A172 (cell line): ENCODE measurements around the genes MPPED1 and SULT4A1.

DNA sequence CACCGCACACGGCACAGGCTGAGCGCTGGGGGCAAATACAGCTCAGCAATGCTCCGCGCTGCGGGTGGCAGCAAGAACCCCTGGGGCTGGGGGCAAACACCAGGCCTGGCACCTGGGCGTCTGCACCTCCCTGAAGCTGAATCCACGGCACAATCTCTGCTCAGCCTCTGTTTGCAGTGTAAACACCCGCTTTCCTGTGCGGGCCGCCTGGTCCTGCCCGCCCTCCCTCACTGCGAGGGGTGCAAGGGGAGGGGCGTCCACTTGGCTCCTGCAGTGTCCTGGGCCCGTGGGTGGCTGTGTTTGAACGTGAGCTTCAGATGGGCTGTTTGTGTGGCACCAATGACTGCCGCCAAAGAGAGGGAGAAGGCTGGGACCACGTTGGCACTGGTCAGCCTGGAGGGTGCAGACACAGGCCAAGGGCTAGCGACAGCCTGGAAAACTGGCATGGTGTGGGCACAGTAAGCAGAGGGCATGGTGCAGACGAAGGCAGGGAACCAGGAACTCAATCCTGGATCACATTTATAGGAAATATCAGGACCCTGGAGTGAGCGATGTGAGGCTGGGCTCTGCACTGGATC lies 14.7 kb upstream of the MPPED1 start:
- RAMPAGE, long total RNA: no peak

DNA sequence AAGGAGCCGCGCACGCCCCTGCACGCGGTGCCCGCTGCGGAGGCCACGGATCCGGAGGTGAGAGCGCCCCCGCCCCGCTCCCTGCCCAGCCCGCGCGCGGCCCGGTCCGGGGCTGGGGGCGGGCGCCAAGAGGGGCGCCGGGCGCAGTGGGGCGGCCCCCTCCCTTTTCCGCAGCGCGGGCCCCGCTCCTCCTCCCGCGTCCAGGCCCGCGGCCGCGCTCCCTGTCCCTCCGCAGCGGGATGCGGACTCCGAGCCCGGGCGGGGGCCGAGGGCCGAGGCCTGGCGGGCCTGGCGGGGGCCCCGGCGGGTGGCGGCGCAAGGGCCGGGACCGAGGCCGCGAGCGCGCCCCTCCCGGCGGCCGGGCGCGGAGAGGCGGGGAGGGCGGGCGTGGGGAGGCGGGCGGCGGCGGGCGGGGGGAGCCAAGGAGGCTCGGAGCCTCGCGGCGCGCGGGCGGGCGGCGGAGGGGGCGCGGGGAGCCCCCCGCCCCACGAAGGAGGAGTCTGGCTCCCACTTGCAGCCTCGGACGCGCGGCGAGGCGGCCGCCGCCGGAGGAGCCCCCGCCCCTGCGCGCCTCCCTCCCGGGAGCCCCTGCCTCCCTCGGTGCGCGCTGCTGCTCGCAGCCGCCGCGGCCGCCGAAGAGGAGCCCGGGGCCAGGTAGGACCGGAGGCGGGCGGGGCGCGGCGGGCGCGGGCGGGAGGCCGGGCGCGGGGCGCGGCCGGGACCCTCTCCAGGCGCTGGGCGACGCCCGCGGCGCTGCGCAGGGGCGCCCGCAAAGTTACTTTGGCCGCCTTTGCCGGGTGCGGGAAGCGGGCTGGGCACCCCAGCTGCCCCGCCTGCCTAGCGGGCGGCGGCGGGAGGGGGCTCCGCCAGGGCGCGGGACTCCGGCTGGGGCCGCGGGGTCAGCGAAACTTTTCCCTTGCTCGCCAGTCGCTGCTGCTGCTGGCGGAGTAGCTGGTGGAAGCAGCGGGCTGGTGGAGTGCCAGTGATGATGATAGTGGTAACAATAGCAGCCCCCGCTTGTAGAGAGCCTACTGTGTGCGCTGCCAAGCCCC lies at the start of gene MPPED1:
TSS of gene MPPED1 (plus strand) at position 510 of the 1,052 bp plus-strand sequence.
- RAMPAGE, long total RNA: no peak

DNA sequence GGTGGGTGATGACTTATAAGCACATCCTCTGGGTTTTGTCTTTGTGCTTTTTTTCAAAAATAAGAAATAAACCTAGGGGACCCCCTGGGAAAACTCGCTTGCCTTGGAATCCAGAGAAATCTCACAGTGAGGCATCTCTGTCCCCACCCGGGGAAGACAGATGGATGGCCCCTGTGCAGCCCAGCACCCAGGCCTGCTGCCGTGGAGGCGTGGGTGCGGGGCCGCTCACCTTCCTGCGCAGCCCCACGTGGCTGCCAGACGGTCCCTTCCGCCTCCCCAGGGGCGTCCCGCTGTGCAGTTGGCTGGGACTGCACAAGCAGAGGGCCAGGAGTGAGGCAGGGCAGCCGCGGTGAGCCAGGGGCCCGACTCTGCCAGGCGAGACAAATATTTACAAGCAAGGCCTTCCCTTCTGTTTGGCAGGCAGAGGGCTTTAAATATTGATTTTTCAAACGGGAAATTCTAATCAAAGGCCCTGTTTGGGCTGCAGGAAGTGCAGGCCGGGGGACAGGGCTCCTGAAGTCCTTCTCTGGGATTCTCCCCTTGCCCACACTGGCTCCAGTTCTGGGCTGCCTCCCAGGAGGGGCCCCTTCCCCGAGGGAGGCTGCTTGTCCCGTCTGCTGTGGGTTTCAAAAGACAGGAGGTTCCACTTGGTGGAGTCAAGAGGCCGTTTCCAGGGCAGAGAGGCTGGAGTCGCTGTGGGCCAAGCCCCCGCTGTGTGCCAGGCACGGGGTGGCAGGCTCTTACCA lies 24.4 kb downstream of the MPPED1 start:
- RAMPAGE, long total RNA: no peak

DNA sequence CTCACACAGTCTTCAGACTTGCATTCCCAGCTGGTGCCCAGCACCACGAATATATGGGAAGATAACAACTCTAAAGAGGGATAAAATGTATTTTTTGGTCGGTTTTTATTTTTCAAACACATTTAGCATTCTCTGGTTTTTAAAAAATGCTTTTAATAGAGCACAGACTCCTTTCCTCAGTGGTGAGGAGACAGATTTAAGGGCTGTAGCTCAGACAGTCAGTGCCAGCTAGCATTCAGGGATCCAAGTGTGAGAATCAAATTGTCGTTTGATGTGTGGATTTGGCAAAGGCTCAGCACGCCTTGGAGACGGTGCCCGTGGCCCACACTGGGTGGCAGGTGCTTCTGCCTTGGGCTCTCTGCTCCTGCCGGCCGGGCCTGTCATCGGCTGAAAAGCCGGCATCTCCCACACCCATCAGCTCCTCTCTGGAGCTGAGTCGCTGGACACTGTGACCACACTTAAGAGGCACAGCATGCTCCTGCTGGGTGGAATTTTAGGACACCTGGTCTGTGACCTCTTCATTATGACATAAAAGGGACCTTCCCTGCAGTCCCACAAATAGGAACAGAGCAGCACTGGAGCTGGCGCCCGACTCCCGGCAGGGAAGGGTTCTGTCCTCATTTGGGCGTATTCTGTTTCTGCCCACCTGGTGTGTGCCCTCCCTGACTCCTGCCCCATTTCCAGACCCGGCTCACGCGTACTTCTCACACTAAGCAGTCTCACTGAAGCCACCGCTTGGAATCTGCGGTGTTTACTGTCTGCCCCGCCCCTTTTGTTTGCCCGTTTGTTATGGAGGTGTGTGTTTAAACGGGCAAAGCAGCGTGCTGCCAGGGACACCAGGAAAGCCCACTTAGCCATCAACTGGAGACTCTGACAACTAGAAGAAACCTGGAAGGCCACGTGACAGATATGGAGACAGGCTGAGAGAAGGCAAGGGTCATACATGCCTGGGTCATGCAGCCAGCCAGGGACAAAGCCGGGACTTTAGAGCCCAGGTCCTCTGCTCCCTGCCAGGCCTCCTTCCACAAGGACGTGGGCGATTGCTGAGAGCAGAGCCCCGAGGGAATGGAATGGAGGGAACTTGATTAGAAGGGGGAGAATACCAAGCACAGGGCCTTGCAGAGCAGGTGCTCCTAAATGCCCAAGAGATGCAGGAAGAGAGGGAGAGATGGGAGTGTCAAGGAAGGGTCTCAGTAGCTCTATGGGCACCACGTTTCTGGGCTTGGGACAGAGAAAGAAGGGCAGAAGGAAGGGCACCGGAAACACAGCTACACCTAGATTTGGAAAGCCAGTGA lies 8.5 kb upstream of the EFCAB6 start:
- RAMPAGE, long total RNA: no peak

GRCh38 chr22:43861783-43862892 lies at the start of gene SULT4A1:
TSS of gene SULT4A1 (minus strand) at chr22:43862513.
- RAMPAGE, long total RNA: no peak

GRCh38 chr22:43924164-43924581 lies 568 bp downstream of the PNPLA3 start:
- RAMPAGE, long total RNA: no peak

GRCh38 chr22:44023535-44023830 lies 619 bp upstream of the PARVB start:
- RAMPAGE, long total RNA: no peak

GRCh38 chr22:44024948-44025450 lies 897 bp downstream of the PARVB start:
- RAMPAGE, long total RNA: no peak

- RAMPAGE, long total RNA: no peak
These were observed 7.0 kb downstream of the PARVB start for GRCh38 chr22:44030731-44031827.

GRCh38 chr22:44182031-44182265 lies 1.2 kb downstream of the PARVG start:
- RAMPAGE, long total RNA: no peak

- RAMPAGE, long total RNA: no peak
These were observed 7.2 kb downstream of the PARVG start for GRCh38 chr22:44188026-44188313.

GRCh38 chr22:44363288-44364136 lies 50.8 kb upstream of the SHISAL1 start:
- RAMPAGE, long total RNA: no peak

DNA sequence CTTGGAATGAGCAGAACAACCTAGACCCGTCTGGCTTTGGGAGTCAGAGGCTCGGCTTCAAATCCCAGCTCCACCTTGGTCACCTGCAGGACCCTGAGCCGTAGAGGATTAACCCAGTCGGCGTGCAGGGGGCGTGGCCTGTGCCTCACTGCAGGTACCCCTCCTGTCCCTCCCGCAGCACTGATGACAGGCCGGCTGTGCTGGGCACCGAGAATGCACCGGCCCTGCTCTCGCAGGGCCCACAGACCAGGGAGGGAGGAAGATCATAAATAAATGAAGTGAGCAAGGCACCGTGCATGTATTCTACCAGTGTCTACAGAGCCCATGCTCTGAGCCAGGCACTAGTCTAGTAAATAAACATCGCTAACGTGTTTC lies 53.6 kb downstream of the RTL6 start:
- RAMPAGE, long total RNA: no peak

- RAMPAGE, long total RNA: no peak
These were observed 3.5 kb upstream of the PRR5 start for GRCh38 chr22:44698549-44698892.

GRCh38 chr22:45129614-45130575 lies 33.8 kb upstream of the NUP50 start:
- RAMPAGE, long total RNA: no peak

GRCh38 chr22:45159672-45160161 lies 4.0 kb upstream of the NUP50 start:
- RAMPAGE, long total RNA: no peak

- RAMPAGE, long total RNA: no peak
These were observed 1.4 kb downstream of the NUP50 start for GRCh38 chr22:45165167-45165463.

- RAMPAGE, long total RNA: no peak
These were observed 27.8 kb downstream of the KIAA0930 start for GRCh38 chr22:45212856-45213420.

GRCh38 chr22:45225717-45226388 lies 14.8 kb downstream of the KIAA0930 start:
- RAMPAGE, long total RNA: no peak

- RAMPAGE, long total RNA: no peak
These were observed 13.1 kb downstream of the FAM118A start for GRCh38 chr22:45322672-45323465.